Left lung (tissue), 1 donor: ENCODE measurements around a stretch of chr11.

- PRO-cap: no peak
Measured at GRCh38 chr11:82895724-82896082, 4.5 kb downstream of the PRCP start.

GRCh38 chr11:83070275-83070694 lies 1.4 kb downstream of the RAB30 start:
- PRO-cap: no peak

DNA sequence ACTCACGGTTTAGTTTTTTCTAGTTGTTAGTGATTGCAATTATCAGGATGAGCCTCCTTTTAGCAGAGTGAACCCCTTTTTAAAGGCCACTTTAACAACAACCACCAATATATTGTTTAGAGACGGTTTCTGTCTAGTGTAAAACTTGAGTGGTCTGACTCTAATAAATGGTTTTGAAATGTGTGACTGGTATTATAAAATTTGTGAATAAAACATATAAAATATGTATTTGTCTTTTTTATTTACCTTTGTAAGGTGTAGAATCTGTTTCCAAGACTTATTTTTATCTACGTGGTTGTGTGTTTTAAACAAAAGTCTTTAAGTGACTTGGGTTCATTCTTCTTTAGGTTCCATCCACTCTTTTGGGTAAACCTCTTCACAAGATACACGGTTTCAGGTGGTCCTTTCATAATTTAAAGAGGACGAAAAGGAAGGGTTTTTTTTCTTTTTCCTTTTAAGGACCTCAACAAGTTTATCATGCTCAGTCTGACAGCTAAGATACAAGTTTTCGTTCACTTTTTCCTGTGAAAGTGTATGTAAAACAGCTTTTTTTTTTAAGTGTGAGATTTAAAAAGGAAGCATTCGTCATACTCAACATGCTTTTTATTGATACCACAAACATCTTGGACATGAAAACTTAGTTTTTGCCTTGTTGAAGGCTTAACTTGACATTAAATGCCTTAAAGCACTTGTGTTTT lies 1.9 kb downstream of the PCF11 start:
- PRO-cap: no peak

GRCh38 chr11:83256351-83256879 lies 29.8 kb downstream of the CCDC90B start:
- PRO-cap: no peak

GRCh38 chr11:83691313-83691940 lies 405.3 kb upstream of the CCDC90B start:
- PRO-cap: no peak

GRCh38 chr11:84307796-84308241 lies 1021.7 kb upstream of the CCDC90B start:
- PRO-cap: no peak

DNA sequence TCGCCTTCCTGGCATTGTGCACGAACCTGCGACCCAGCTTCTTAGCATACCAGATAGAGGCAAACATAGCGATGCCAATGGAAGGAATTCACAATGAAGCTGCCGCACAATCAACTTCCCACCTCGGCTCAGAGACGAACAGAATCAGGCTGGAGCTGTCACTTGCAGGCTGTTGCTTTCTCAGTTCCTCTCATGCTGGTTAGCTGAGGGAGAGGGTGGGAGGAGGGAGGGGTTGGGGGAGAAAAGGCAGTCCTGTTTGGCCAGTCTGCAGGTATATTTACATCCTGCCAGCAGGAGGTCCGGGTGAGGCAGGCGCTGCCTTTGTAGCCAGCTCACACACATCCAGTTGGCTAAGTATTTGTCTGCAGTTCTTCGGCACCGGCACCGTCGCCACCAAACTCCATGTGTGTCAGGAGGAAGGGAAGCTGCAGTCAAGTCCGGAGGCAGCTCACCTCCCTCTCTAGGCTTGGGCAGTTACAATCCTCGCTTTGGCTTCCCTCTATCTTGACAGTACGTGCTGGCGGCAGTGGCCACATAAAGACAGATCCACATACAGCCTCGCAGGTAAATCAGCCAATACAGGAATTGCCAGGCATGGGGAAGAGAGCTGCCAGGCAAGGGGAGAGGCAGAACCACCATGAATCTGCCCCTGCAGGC lies 1151.4 kb upstream of the CCDC90B start:
- PRO-cap: no peak

- PRO-cap: no peak
Measured at GRCh38 chr11:84564472-84565041, 1062.6 kb downstream of the DLG2 start.

- PRO-cap: no peak
Measured at GRCh38 chr11:84653992-84654207, 973.2 kb downstream of the DLG2 start.

DNA sequence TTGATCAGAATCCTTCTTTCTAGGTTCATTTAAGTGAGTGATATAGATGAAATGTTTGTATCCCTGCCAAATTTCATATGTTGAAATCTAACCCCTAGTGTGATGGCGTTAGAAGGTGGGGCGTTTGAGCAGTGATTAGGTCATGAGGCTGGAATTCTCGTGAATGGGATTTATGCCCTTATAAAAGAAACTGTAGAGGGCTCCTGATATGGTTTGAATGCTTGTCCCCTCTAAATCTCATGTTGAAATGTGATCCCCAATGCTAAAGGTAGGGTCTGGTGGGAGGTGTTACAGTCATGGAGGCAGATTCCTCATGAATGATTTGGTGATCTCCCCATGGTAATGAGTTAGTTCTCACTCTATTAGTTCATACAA lies 968.9 kb downstream of the DLG2 start:
- PRO-cap: no peak

GRCh38 chr11:85006609-85007073 lies 620.5 kb downstream of the DLG2 start:
- PRO-cap: no peak

DNA sequence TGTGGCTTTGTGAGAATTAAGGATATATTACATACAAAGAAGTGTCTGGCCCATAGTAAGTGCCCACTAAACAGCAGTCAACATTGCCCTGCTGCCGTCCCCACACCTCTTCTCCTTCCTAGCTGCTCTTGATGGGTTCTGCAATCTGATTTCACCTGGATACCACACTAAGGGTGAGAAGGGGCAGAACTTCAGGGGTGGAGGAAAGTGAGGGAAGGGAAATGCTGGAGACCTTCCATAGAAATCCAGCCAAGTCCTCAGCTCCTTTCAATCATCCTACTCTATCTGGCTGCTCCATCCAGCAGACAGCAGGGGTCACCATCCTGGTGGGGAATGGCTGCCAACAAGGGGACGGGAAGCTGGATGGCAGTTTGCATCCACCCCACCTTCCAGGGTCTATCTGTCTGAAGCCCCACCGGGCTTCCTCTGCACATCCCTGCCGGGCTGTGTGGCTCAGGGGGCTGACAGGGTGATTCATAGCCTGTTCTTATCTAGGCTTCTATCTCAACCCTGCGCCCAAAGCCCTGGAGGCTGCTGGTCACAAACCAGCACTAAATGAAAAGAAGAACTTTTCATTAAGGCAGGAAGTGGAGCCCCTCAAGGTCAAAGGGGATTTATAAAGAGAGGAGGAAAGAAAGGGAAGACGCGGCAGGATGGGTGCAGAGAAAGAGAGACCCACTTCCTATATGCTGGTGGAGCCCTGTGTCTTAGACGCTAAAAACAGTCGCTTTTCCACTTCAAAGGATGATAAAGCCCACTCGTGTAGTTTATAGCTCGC lies 1.1 kb downstream of the SYTL2 start:
- PRO-cap: no peak

GRCh38 chr11:86015846-86017070 lies 52.6 kb downstream of the PICALM start:
- PRO-cap: no peak

- PRO-cap: no peak
Measured at GRCh38 chr11:86052671-86053710, 15.9 kb downstream of the PICALM start.

DNA sequence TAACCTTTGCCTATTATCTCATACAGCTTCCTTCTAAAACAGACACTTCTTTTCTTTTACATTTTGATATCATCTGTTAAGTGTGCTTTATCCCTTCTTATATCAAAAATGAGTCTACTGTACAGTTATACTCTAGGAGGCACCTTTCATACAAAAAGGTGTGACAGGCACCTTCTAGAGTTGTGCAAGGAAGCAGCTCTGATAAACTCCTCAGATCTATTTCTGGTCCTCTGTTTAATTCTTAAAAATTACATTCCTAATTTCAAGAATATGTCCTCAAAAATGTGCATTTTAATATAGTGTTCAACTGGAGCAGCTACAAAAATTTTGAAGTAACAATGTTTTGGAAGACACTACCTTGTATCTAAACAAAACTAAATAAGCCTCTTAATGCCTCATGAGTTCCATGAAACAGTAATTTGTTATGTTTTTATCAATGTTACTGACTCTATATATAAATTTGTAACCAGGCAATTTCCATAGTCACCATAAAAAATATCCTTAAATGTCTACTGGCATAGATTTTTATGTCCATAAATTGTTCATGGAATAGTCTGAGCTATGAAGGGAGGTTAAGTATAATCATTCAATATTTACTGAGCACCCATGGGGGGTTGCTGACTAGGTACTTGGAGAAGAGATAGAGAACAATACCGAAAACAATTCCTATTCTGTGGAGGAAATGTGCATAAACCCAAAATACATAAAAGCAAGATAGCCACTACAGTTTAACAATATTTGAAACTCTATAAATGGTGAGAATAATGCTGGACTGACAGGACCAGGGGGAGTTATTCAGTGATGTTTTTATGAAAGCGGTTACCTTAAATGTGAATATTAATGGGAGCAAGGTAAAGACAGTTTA lies 10.0 kb downstream of the PICALM start:
- PRO-cap: no peak

DNA sequence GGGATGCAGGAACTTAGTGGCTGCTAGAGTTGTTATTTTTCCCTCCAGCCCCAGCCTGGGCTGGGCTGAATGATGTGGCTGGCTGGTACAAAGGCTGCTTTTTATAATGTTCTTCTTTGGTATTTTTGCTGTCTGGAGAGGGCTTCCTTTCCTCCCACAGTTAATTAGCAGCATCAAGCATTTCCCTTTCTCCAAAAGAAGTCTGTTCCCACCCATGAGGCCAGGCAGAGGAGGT lies 82.9 kb upstream of the PICALM start:
- PRO-cap: no peak

DNA sequence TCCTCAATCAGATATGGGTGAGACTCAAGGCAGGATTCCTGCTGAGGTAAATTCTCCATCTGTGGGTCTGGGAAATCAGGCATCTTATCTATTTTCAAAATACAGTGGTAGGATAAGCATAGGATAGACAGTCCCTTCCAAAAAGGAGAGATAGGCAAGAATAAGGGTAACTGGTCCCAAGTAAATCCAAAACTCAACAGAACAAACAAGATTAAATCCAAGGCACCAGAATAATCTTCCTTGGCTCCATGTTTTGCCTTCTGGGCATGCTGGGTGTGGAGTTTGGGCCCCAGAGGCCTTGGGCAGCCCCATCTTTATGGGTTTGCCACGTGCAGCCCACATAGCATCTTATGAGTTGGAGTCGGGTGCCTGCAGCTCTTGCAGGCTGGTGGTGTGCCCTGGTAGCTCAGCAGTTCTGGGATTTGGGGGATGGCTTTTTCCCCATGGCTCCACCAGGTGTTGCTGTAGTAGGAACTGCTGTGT lies 16.6 kb downstream of the EED start:
- PRO-cap: no peak

DNA sequence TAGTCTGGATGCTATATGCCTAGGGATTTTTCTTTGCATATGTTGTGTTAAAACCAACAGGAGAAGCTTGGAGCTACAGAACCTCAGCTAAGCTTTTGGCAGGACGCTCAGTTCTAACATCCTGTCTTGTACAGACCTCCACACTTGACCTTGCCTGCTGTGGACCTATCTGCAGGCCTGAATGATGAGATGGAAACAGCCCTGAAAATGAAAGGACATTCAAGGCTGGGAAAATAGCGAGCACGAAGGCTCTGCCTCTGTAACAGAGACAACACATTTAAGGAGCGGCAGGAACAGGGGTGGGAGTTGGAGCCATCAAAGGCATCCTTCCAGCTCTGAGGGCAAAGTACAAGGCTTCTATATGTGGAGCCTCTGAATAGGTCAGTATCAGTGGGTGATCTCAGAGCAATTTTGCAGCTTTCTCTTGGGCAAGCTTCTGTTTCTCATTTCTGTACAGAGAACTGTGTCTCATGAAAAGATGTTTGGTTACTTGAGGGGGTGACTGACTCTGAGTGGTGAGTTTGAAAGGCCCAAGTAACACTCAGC lies 101.4 kb downstream of the CCDC81 start:
- PRO-cap: no peak

- PRO-cap: no peak
Measured at GRCh38 chr11:86567323-86567732, 192.6 kb downstream of the CCDC81 start.

DNA sequence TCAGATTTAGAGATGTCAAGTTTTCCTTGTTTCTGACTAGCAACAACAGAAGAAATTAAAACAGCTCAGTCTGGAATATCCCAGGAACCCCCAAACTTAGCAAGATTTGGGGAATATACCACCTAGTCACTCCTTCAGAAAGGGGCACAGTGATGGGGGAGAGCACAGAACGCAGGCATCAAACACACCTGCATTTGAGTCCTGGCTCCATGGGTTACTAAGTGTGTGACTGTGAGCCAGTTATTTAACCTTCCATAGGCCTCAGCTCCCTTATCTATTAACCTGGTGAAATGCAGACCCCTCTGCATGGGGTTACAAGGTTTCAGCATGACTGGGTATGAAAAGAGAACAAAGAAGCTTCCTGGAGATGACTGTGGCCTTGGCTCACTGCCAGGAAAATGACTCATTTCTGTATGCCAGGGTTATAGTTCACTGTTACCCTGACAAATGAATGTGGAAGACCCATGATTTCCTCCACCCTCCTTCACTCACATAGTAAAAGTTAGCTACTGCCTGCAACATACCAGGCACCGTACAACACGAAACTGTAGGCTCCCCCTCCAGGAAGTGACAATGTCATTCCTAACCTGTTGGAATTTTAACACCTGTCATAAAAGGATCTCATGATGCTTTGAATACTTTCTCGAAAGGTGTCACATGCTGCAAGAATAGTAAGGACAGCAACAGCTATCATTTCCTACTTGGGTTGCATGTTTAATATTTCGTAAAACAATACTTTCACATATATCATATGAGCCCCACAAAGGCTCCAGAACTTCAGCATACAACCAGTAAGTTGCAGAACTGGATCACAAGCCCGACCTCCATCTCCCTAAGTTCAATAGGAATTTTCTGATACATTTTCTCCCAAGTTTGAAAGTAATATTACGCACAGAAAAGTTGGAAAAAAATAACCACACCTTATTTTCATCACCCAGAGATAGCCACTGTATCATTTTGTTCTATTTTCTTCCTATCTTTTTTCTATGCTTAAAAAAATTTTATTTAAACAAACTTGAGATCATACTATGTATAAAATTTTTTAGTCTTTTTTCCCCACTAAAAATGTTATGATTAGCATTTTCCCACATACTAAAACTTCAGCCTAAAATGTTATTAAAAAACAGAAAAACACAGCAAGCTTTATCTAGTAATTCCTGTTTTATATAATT lies 207.2 kb upstream of the PRSS23 start:
- PRO-cap: no peak